SK-MEL-5 (cell line): ENCODE measurements around a stretch of chr17.

DNA sequence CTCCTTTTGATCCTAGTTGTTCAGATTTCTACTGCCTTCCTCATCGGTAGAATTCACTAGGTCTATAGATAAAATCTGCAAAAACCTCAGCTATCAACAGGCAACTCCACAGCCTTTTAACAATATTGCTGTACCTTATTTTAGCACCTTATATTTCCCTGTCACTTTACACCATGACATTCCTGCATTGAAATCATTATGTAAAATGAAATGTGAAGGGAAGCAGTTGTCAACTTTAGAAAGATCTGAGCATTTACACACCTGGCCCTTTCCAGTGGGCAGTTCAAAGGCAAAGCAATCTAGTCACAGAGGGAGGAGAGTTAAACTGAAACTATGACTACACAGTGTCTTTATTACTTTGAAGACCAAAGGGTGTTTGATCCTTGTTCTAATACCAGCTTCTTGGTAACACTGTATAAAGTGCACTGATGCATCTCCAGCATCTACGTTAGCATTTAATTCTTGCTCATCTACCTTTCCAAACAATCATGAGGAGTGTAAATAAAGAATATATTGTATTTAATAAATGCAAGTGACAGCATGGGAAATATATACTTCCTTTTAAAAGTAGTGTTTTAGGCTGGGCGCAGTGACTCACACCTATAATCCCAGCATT, 100.2 kb upstream of the MED13 start:
RAMPAGE:
- cytosol, long total RNA = no peak
- long total RNA = no peak
- nucleus, long total RNA = no peak

GRCh38 chr17:62477276-62477490, 1.4 kb upstream of the TLK2 start:
RAMPAGE:
- cytosol, long total RNA = no peak
- long total RNA = no peak
- nucleus, long total RNA = no peak

DNA sequence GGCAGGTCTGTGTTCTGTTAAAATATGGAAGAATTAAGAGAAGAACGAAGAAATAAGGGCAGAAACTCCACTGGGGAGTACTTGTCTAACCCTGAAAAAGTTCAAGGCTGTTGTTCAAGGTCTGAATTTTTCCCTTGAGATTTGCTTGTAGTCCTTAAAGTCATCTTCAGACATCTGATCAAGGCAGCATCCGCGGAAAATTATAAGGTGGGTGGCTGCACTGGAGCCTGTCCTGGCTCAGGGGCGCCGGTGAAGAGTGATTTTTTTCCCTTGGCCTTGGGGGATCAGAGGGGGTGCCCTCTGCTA, 1.2 kb upstream of the TLK2 start:
RAMPAGE:
- cytosol, long total RNA = no peak
- long total RNA = no peak
- nucleus, long total RNA = no peak

DNA sequence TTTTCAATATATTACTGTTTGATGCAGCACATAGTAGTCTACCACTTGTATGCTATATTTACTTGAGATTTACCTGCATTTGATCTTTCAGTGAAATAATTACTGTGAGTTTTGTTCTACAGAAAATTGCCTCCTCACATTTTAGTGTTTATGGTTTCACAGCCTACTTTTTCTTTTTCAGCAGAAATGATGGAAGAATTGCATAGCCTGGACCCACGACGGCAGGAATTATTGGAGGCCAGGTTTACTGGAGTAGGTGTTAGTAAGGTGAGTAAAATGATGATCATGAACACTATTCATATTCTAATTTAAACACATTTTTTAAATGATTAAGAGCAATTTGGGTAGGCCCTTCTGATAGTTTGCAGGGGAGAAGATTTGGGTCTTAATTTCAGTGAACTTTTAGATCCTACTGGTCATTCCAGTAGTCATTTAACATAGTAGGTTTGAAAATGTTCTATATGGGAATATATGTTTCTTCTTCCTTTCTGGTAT, 2.4 kb downstream of the TLK2 start:
RAMPAGE:
- cytosol, long total RNA = no peak
- long total RNA = no peak
- nucleus, long total RNA = no peak

DNA sequence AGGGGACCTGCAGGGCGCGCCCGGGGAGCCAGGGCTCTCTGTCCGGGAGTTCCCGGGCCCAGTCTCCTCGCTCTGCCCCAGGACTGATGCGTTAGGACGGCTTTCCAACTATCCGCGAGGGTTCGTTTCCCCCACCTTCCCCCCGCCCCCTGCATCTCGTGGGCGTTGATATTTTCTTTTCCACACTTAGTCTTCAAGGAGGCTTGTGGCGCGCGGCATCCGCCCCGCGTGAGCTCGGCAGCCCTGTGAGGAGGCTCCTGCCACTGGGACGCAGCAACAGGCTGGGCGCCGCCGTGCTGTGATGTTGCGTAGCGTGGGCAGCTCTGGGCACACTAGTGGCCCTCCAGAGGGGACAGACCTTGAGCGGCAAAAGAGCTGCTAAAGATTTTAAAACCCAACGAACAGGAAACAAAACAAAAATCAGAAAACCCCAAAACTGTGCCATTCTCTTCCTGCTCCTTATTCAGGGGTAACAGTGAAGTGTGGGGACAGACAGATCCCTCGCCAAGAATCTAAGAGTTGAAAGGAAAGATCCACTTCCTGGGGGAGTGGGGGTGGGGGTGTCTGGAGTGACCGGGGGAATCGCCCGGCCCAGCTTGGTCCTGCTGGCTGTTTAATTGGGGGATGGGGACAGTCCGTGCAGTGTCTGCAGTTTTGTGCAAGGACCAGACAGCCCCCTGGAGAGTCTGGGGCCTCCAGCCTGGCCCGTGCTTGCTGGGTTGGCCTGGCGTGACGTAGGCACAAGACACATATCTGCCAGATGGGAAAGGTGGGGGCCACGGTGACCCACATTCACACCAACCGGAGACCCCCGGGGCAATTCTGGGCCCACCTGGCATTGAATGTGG, 1.0 kb downstream of the MRC2 start:
RAMPAGE:
- cytosol, long total RNA = no peak
- long total RNA = no peak
- nucleus, long total RNA = no peak

GRCh38 chr17:62629117-62629742, 1.8 kb downstream of the MRC2 start:
RAMPAGE:
- cytosol, long total RNA = no peak
- long total RNA = no peak
- nucleus, long total RNA = no peak

GRCh38 chr17:62671410-62672178, 44.1 kb downstream of the MRC2 start:
RAMPAGE:
- cytosol, long total RNA = no peak
- long total RNA = no peak
- nucleus, long total RNA = no peak

DNA sequence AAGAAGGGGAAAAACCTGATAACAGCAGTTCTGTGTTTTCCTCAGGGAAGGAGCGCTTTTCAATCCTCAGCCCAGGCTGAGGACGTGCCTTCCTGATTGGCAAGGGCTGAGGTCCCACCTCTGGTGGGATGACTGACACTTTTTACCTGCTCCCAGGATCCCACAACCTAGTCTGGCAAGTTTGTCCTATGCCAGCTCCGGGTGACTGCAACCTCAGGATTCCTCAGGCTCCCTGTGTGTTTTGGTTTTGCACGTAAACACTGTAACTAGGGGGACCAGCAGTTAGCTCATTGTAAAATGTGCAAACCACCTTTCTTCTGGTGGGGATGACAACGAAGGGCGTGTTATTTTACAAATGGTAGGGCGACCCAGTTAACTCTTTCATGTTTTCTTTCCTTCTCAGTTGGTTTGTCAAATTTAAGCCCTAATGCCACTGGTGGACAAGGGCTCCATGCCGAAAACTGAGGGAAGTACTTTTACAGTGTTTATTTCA, 7.5 kb downstream of the MARCHF10 start:
RAMPAGE:
- cytosol, long total RNA = no peak
- long total RNA = no peak
- nucleus, long total RNA = no peak

RAMPAGE:
- cytosol, long total RNA = no peak
- long total RNA = no peak
- nucleus, long total RNA = no peak
Measured at GRCh38 chr17:63421919-63422990, 23.9 kb downstream of the CYB561 start.

DNA sequence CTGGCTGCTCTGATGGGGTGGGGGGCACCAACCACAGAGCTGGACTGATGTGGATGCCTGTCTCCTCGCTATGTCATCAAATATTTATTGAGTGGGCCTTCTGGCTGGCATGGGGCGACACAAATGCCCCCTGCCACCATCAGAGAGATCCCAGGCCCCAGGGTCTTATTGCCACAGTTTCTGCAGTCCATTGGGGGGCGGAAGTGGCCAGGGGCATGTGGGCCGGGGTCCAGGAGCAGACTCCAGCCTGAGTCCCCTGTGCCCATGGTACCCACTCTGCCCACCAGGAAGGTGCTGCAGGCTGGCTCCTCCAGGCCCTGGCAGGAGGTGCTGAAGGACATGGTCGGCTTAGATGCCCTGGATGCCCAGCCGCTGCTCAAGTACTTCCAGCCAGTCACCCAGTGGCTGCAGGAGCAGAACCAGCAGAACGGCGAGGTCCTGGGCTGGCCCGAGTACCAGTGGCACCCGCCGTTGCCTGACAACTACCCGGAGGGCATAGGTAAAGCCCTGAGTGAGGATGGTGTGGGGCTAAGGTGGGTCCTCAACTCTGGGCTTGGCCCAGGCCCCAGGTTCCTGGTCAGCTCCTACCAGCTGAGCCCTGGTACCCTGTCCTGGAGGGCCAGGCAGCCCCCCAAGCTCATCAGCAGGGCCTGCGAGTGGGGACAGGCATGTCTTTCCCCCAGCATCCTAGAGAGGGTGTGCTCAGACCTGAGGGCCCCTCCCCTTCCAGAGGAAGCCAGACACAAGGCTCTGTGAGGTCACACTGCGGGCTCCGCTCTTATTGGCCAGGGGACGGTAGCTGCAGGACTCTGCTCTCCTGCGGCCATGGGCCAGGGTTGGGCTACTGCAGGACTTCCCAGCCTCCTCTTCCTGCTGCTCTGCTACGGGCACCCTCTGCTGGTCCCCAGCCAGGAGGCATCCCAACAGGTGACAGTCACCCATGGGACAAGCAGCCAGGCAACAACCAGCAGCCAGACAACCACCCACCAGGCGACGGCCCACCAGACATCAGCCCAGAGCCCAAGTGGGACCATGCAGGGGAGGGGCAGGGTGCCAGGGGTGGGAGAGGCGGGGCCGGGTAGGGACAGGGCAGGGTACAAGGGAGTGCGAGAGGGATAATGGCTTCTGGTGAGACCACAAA, 7.6 kb downstream of the ACE start:
RAMPAGE:
- cytosol, long total RNA = no peak
- long total RNA = no peak
- nucleus, long total RNA = no peak

RAMPAGE:
- cytosol, long total RNA = no peak
- long total RNA = no peak
- nucleus, long total RNA = no peak
Measured at GRCh38 chr17:63598313-63598874, 2.3 kb upstream of the TACO1 start.

RAMPAGE:
- cytosol, long total RNA = no peak
- long total RNA = no peak
- nucleus, long total RNA = no peak
Measured at GRCh38 chr17:63641622-63642094, 19.4 kb downstream of the MAP3K3 start.

RAMPAGE:
- cytosol, long total RNA = no peak
- long total RNA = no peak
- nucleus, long total RNA = no peak
Measured at GRCh38 chr17:63696983-63697394, 2.9 kb downstream of the LIMD2 start.

GRCh38 chr17:63698480-63699111, 1.3 kb downstream of the LIMD2 start:
RAMPAGE:
- cytosol, long total RNA = no peak
- long total RNA = no peak
- nucleus, long total RNA = no peak

DNA sequence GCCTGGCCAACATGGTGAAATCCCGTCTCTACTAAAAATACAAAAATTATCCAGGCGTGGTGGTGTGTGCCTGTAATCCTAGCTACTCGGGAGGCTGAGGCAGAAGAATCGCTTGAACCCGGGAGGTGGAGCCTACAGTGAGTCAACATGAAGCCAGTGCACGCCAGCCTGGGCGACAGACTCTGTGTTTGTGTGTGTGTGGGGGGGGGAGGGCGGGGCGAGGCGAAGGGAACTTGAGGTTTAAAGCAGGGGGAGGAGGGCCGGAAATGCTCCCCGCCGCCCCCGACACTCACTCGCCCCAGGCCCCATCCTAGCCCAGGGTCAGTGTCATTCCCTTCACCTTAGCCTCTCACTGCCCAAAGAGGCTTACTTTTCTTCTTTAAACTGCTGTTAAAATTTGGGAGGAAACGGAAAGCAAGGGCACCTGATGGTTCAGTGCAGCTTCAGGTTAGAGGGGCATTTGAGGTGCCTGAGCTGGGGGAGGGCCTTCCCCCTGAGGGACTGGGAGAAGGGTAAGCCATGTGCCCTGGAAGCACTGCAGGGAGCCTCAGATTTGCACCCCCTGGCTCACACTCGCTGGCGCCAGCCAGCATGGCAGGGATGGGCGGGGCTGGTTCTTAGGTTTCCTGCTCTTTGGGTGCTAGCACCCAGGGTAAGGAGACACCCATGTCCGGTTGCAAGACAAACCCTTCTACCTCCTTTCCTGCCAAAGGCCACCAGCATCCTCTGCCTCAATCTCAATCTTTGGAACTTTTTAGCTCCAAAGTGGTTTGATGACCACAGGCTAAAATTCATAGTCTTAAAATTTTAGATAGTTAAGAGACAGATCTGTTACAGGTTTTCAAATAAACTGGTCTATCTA, 2.1 kb upstream of the LIMD2 start:
RAMPAGE:
- cytosol, long total RNA = no peak
- long total RNA = no peak
- nucleus, long total RNA = no peak

DNA sequence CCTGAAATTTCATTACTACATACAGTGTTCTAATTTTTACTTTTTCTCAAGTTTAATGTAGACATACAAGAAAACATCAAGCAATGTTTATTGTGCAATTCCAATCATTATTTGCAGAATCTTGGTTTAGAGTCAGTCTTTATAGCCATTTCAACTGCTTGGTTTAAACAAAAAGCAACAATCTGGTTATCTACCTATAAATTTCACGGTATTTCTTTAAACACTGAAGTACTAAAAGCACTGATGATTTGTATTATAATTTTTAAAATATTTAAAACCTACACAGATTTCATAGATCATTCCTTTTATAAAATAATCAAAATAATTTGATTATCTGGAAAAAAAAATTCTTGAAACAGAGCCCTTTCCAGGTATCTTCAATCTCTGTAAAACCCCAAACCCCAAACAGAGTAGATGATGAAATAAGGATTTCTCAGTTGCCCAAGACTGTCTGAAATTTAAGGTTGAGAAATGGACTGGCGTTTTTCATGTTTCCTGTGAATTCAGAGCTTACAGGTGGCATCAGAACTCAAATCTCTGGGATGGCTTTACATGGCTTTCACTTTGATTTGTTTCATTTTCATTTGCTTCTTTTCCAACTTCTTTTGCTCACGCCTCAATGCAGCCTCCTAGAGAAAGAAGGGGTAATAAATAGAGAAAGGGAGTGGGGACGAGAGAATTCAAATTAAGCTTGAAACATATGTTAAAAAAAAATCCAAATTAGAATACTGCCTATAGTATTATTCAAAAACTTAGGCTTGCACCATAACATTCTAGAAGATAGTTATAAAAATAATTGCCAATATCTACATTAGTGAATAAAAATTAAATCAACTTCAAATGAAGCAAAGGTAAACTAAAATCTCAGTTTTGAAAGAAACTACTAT, 5.0 kb upstream of the STRADA start:
RAMPAGE:
- cytosol, long total RNA = no peak
- long total RNA = no peak
- nucleus, long total RNA = no peak

DNA sequence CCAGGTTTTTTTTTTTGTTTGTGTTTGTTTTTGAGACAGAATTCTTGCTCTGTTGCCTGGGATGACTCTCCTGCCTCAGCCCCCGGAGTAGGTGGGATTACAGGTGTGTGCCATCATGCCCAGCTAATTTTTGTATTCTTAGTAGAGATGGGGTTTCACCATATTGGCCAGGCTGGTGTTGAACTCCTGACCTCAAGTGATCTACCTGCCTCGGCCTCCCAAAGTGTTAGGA, 6.5 kb upstream of the STRADA start:
RAMPAGE:
- cytosol, long total RNA = no peak
- long total RNA = no peak
- nucleus, long total RNA = no peak

DNA sequence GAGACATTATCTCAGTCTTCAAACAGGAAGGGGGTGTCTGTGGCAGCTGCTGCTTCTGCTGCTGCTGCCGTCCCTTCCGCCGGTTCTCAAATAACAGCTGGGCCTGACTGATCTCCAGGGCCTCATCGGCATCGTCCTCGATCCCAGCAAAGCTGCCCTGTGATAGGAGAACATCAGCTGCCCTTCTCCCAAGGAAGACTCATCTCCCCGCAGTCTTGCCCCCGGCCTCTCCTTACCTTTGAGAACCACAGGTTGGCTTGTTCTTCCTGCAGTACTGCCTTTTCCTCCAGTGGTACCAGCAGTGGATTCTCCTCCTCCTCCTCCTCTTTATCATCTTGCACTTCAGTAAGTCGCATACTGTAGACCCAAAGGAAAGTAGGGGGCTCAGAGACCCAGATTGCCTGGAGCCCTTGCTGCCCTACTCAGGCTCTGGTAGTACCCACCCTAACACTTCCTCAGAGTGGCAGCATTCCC, 5.7 kb upstream of the PSMC5 start:
RAMPAGE:
- cytosol, long total RNA = no peak
- long total RNA = no peak
- nucleus, long total RNA = no peak

GRCh38 chr17:63826783-63827279, 400 bp upstream of the PSMC5 start:
RAMPAGE:
- cytosol, long total RNA = start-site peak on the minus strand at chr17:63827065-63827083, 84 and 90 reads in 2 replicates
- long total RNA = no peak
- nucleus, long total RNA = start-site peak on the minus strand at chr17:63827059-63827108, 34 and 45 reads in 2 replicates

DNA sequence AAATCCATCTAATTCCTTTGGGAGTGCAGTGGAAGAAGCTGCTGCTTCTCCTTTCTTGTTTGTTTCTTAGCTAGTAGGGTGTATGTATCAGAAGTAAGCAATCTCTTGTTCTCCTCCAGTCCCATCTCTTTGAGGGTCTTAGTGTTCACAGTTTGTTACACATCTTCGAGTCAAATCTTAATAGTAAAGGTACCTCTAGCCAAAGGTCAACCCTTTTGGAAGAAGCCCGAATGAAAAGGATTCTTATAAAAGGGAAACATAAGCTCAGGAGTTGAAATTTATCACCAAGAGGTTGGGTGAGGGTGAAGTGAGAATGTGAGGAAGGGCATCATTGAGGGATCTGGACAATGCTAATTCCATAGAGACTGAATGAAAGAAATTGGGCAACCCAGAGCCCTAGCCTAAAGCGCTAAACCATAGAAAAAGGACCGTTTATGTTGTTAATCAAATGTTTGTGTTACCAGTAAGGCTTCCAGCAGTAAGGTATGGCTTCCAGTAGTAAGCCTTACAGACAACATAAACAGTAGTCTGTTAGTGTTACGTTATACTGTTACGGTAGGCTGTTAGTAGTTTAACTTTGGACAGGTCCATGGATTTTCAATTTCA, 913 bp upstream of the FTSJ3 start:
RAMPAGE:
- cytosol, long total RNA = no peak
- long total RNA = no peak
- nucleus, long total RNA = no peak